ENCODE data around the gene TST.

- RRBS = 10% methylated on average over 1 of the region's 8 CpGs
Observed at GRCh38 chr22:35995244-35995762, 33.3 kb downstream of the RBFOX2 start.

DNA sequence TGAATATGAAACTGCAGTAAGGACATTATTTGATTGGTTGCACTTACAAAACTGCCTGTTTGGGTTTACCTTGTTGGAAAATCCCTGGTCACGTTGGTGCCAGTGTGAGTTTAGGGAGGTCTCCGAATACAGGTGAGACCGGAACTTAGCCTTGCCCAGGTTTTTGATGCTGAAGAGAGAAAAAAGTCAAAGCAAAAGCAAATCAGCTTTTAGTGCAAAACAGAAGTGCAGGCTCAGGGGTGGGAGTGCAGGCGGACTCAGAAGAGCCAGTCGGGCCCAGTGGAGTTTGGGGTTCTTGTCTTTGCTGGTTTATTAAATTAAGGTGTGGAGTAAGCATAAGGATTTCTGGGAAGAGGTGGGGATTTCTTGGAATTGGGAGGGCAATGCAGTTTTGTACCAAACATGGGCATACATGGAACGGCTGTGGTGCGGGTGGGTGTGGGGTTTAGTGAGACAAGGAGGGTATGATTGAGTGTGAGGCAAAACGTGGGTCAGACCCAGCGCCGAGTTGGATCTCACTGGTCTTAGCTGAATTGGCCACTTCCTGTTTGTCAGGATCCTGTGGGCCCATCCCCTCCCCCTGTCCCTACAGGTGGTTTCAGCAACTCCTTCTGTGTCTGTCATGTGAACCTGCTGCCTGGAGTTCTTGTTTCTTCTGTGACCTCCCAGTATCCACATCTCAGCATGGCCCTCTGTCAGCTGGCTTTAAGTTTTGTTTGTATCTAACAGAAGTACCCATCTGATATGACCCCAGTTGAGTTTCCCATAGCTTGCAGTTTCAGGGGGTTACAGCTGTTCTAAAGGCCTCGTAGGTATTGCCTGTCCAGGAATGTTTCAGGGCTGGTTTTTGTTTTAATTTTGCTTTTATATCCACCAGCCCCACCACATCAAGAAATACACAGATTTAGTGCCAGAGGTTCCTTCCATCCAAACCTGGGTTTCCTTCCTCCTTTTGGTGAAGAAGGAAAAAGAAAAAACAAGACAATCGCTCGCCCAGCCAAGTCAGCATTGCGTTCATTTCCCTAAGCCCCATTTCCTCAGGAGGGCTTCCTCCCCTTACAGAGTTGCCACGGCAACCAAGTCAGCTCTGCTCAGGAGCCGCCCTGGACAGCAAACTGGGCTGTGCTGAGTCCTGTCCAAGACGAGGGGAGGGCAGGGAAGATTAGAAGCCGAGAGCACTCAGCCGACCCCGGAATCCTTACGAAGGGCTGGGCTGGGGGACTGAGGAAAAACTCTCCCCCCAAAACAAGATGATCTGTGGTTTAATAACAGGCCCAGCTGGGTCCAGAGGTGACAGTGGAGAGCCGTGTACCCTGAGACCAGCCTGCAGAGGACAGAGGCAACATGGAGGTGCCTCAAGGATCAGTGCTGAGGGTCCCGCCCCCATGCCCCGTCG is 6.0 kb downstream of the APOL1 start:
- RRBS = no CpG with 5 or more reads among the region's 25 CpGs

DNA sequence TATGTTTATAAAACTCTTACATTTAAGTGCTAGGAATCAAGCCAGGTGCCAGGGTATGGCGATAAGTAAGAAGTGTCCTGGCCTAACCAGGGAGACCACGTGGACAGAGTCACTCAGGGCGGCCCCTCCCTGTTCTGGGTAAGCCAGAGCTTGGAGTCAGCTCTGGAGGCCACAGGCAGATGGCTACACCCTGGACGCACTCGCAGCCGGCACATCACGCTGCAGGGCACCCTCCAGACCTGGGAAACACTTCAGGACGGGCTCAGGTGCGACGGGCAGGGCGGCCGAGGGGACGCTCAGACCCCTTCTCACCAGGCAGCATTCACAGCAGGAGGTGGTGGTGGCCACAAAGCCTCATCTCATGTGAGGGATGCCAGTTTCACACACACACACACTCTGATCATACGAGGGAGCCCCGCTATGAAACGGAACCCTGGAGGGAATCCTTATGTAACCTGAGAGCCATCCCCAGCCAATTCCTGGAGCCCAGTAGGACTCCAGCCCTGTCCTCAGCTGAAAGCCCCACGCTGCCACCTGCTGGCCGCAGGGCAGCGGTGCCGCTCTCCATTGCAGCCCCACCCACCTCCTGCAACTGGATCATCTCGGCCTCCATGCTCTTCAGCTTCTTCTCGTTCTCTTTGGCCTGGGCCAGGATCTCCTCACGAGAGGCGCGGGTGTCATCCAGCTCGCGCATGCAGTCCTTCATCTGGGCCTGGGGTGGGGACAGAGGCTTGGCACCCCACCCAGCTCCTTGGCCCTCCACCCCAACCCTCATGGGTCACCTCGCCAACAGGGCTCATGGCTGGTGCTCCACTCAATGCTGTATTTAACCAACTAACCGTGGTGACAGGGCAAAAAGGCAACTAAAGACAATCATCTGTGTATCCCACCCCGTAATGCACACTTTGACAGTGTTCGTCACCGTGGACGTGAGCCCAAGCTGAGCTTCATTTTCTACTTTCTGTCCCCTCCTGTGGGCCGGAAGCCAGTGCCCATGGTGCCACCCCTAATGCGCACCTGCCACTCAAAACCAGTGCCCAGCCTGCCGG is 33.5 kb downstream of the APOL1 start:
- RRBS = 92% methylated on average over 3 of the region's 36 CpGs

DNA sequence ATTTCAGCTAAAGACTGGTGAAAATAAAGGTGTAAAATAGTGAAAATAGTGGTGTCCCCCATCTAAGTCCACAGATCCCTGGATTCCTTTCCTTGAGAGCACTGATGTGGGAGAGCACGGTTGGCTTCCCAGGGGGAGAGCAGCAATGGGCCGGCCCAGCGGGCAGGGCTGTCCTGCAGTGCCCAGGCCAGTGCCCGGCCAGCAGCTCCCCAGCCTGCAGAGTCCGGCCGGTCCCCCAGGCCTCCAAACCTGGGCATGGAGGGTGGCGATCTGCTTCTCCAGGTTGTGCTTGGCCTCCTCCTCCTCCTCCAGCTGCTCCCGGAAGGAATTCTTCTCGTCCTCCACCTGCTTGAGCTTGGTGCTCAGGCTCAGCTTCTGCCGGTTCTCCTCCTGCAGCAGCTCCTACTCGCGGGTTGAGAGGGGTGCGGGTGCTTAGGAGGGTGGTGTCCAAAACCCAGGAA is 40.2 kb downstream of the APOL1 start:
- RRBS = 90% methylated on average over 3 of the region's 13 CpGs

DNA sequence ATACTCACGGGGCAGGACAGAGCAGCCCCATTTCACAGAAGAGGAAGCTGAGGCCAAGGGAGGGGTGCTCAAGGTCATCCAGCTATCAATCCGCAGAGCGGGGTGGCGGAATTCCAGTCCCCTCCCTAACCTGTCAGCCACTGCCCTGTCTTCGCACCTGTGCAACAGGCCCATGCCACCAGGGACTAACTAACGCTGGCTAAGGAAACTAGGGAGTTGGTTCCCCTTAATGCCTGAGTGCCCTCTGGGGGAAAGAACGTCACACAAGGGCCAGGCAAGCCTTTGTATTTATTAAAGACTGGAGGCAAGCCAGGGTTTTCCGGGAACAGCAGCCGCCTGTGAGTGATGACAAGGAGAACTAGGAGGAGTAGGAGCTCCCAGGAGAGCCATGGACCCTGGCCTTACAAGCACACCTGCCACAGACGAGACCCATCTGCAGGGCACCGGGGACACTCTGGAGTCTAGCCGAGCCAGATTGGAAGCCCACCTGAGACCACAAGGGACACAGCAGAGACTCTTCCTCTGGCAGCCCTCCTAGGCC is 64.5 kb downstream of the MYH9 start:
- RRBS = no CpG with 5 or more reads among the region's 12 CpGs

DNA sequence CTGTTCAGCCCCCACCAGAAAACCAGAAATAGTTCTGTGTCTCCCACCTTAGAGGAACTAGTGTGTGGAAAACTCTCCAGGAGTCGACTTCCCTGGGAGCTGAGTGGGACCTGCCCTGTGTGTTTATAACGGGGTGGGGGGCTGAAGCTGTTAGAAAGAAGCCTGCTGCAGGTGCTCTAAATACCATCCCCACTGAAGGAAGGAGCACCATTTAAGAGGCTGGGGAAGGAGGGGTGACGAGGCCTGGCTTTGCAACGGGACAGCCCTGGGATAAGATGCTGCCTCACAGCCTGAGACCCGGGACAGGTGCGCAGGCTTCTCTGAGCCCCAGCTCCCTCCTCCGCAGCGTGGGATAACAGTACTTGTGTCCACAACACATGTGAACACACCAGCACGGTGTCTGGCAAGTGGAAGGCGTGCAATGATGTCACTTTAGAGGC is 60.0 kb downstream of the MYH9 start:
- RRBS = no CpG with 5 or more reads among the region's 10 CpGs

GRCh38 chr22:36332011-36332639 is 55.6 kb downstream of the MYH9 start:
- RRBS = no CpG with 5 or more reads among the region's 15 CpGs

- RRBS = no CpG with 5 or more reads among the region's 15 CpGs
Observed at GRCh38 chr22:36370176-36371171, 17.3 kb downstream of the MYH9 start.

GRCh38 chr22:36377100-36377738 is 10.5 kb downstream of the MYH9 start:
- RRBS = no CpG with 5 or more reads among the region's 19 CpGs

DNA sequence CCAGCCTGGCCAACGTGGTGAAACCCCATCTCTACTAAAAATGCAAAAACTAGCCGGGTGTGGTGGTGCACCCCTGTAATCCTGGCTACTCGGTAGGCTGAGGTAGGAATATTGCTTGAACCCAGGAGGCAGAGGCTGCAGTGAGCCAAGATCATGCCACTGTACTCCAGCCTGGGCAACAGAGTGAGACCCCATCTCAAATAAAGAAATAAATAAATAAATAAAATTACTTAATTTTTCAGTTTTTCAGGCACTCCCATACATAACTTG is 5.2 kb downstream of the MYH9 start:
- RRBS = no CpG with 5 or more reads among the region's 3 CpGs

DNA sequence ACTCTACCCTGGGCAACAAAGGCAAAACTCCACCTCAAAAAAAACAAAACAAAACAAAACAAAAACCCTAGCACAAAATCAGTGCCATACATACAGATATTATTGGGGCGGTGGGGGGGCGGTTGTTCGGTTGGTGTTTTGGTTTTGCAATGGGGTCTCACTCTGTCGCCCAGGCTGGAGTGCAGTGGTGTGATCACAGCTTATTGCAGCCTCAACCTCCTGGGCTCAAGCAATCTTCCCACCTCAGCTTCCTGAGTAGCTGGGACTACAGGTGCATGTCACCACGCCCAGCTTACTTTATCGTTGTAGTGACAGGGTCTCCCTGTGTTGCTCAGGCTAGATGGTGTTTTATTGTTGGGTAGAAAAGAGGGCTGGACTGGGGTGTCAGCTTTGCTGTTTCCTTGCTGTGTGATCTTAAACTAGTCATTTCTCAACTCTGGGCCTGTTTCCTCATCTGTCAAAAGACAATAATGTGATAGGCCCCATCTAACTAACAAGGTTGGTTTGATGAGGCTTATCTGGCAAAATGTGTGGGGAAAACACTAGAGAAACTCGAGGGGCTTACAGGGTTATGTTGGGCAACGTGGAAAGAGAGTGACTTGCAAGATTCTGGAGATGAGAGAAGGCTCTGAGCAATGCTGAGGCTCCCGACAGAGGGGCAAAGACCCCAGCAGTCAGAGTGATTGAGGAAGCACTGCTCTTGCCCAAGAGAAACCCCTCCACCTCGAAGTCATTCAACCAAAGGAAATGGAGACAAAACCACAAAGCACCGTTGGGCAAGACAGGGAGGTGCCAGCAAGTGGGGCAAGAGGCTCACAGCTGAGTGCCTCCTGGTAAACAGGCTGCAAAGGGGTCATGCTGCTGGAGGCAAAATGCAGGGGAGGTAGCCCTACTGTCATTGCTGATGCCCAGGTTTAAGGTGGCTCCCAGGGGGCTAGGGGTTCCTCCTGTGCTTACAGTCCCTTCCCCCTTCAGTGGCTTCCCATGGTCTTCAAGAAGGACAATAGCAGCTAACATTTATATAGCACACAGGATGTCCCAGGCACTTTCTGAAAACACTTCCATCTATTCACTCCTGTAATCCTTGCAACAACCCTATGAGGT is 17.7 kb upstream of the MYH9 start:
- RRBS = no CpG with 5 or more reads among the region's 11 CpGs

- RRBS = 3% methylated on average over 8 of the region's 18 CpGs
Observed at GRCh38 chr22:36781945-36782361, 6.0 kb upstream of the IFT27 start.

DNA sequence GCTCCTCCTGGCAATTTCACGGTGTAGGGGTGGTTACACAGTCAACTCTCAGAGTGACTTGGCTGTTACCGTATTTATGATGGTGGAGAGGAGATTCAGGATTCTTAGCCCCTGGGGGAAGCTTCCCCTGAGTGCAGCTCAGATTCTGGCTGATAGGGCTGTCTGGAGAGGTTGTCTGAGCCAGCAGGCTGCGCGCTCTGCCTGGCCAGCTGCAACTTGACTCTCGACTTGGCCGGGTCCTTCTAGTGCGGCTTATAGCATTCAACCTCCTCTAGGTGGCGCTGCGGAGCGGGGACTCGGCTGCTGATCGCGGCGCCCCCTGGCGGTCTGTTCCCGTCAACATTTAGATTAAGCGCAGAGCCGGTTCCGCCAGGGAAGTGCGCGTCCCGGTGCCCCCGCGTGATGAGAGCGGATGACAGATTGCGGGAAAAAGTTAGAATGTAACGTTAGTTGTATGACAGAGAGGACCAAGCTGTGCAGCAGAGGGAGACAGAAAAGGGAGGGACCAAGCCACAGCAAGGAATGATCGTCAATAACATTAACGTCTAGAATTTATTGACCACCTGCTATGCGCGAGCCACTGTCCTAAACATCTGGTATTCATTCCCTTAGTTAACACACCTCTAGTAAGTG is 4.4 kb upstream of the NCF4 start:
- RRBS = no CpG with 5 or more reads among the region's 31 CpGs

- RRBS = 69% methylated on average over 5 of the region's 15 CpGs
Observed at GRCh38 chr22:36870238-36870828, 9.5 kb downstream of the NCF4 start.

GRCh38 chr22:36990293-36990528 is 17.4 kb downstream of the TEX33 start:
- RRBS = no CpG with 5 or more reads among the region's 2 CpGs

DNA sequence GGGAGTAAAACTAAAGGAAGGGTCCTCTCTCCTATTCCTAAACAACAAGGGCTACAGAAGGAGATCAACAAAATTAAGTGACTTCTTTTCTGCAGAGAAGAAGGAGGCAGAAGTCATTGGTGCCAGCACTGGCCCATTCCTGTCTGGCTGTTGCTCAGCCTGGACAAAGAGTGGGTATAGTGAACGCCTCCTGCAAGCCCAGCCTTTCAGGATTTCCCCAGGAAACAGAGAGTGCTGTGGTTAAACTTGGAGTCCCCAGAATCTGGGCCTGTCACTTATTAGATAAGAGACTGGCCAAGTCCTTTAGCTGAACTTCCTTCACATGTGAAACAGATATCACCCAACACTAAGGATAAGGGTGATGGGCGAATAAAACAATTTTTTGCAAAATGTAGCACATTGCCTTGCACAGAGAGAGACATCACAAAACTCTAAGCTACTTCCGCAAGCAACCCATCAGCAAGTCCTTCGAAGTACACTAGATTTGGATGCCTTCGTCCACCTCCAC is 755 bp upstream of the TEX33 start:
- RRBS = no CpG with 5 or more reads among the region's 5 CpGs

GRCh38 chr22:37019196-37019649 is at the start of gene TST:
TST (minus strand) TSS chr22:37019447.
- RRBS = 4% methylated on average over 13 of the region's 66 CpGs

DNA sequence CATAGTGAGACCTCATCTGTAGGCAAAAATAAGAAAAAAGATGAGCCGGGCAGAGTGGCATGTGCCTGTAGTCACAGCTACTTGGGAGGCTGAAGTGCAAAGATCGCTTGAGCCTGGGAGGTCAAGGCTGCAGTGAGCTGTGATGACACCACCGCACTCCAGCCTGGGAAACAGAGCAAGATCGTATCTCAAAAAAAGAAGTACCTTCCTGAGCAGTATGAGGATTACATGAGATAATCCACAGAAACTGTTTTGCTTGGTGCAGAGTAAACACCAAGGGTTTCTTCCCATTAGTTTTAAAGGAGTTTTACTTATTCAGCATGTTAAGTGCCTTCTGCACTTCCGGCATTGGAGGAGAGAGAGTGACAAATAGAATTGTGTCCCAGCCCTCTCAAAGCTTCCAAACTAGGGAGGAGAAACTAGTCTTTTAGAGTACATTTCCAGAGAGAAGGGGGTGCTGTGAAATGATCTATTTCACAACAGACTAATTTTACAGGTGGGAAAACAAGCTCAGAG is 12.4 kb downstream of the MPST start:
- RRBS = no CpG with 5 or more reads among the region's 5 CpGs

GRCh38 chr22:37107736-37108308 is 1.7 kb downstream of the TMPRSS6 start:
- RRBS = no CpG with 5 or more reads among the region's 9 CpGs

- RRBS = no CpG with 5 or more reads among the region's 29 CpGs
Observed at GRCh38 chr22:37176282-37177092, 11.6 kb downstream of the C1QTNF6 start.

Data from AG04449 (cell line).